ENCODE data around the gene KIF4B.

DNA sequence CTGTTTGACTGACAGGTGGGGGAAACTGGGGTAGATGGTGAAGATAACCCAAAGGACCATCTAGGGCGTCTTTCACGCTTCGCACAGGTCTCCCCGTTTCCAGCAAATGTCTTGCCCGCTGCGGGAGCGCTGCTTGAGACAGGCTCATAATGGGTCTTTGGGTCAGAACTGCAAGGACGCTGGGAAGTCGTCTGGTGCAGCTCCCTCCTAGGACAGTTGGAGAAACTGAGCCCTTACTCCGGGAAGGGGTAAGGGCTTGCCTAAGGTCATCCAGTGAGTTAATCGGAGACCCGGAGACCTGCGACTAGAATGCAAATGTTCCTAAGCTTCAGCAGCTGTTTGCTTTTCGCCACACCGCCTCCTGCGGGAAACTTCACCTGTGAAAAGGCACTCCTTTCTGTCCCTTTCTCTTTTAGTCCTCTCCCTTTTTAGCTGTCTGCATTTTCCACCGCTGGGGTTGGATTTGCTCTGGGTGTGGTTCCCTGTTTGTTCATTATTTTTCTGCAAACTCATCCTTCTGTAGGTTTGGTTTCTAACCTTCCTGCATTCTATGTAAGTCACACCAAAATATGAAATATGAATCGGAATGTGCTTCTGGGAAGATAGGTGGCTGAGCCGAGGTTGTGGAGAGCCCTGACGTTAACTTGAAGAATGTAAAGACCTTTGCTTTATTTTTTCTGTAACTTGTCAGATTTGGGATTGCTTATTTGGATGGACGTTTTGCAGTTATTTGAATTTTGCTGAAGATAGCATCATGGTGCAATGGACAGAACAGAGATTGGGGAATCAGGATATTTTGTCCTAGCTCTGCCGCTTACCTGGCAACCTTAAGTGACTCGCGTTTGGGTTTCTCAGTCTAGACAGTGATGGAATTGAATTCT is 816 bp downstream of the SLC36A1 start:
- RAMPAGE, long total RNA, result no peak
- RRBS, result 4% methylated on average over 3 of the region's 24 CpGs

- RAMPAGE, long total RNA, result no peak
- RRBS, result no CpG with 5 or more reads among the region's 8 CpGs
These were observed 1.0 kb downstream of the SPARC start for GRCh38 chr5:151685460-151686325.

DNA sequence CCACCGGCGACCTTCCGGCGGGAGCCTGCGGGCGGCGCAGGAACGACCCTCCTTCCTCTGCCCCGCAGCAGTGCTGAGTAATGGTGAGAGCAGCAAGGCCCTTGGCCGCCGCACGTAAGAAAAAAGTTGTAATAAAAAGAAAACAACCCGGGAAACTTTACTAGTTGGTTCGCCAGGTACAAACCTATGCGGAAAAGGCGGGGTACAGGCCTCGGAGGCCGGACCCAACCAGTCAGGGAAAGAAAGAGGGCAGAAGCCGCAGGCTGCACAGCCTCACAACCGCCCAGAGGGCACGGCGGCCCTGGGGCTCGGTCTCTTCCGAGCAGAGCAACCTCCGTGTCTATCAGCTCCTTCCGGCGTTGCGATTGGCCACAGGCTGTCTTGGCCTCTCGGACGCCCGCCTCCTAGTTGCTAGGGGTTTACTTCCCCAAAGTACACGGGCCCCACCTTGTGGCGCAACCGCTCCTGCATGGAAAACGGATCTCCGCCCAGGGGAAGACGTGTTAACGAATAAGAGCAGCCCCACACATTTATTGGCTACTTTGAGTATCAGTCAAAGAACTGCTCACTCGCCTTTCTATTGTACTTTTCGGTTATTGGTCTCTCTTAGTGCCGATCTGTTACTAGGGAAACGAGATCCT is 504 bp upstream of the G3BP1 start:
- RAMPAGE, long total RNA, result no peak
- RRBS, result 1% methylated on average over 6 of the region's 42 CpGs

DNA sequence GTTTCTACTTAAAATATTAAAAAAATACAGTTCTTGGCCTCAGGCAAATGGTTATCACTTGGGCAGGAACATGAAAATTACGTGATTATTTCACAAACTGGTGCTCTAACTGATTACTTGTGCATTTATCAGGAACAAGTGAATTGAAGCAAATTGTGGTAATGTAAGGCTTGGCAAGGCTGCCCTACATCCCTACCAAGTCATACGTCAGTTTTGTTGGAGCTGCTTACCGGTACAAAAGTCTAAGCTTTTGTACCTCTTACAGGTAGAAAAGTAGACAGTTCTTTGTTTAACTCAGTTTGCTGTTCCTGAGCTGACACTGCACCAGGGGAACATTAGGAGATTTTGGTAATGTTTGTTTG is 2.2 kb downstream of the G3BP1 start:
- RAMPAGE, long total RNA, result no peak
- RRBS, result no CpG with 5 or more reads among the region's 3 CpGs

GRCh38 chr5:153960564-153960933 is 78.2 kb downstream of the FAM114A2 start:
- RAMPAGE, long total RNA, result no peak
- RRBS, result no CpG with 5 or more reads among the region's 4 CpGs

DNA sequence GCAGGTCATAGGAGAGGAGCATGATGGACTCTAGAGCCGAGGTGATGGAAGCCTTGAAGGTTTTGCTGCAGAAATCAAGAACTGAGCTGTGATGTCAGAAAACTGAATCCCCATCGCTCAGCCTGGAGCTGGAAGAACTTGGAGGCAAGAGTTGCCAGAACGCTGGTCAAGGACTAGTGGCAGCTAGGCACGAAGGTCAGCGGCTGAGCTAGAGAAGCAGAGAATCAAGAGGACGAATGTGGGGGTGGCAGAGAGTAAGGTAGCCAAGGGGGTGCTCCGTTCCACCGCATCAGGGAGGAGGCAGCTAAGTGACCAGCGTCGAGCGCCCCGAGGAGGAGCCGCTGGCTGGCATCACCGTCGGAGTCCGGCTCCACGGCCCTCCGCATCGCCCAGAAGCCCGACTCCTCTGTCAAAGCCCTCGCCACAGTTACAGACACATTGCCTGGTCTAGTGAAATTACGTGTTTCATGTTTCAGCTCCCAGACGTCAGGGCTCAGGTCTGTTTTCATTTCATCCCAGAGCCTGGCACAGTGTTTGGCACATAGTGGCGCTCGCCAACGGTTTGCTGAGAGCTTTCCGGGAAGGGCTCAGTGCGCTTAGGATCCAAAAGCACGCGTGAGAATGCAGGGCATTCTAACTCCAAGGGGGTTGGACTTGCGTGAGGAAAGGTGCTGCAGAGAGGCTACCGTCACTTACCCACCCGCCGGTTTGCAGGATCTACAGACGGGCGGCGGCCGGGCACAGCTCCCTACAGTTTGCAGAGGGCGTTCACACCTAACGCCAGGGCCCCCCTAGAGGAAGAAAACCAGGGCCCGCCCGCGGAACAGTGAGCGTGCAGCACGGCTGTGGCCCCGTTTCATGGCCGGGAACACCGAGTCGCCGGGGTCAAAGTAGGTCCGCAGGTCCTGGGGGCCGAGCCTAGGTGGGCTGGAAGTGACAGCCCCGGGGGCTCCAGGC is 955 bp upstream of the GALNT10 start:
- RAMPAGE, long total RNA, result no peak
- RRBS, result 2% methylated on average over 4 of the region's 53 CpGs

- RAMPAGE, long total RNA, result no peak
- RRBS, result no CpG with 5 or more reads among the region's 4 CpGs
These were observed 106.2 kb downstream of the GALNT10 start for GRCh38 chr5:154296613-154297157.

- RAMPAGE, long total RNA, result no peak
- RRBS, result 47% methylated on average over 2 of the region's 3 CpGs
These were observed 130.3 kb upstream of the HAND1 start for GRCh38 chr5:154608353-154608692.

DNA sequence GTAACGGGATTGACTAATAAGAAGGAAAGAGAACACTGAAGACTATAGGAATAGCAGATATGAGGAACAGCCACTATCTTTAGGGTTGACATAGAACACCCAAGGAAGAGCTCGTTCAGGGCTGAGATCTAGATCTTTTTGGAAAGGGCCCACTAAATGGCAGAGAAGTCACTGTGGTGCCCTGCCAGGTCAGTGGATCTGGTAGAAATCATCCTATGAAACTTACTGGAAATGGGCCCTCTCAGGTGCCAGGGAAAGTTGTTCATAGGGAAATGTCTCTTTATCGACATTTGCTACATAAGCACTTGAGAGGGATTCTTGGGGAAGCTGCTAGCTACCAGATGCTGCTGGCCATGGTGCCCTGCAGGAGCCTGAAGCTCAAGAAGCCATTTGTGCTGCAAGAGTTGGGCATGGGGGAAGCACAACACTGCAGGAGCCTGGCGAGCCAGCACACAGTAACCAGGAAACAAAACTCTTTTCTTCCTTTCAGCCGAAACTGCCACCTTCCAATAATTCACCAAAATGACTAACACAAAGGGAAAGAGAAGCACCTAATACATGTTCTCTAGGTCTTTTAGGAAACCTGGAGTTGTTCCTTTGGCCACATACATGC is 26.4 kb upstream of the LARP1 start:
- RAMPAGE, long total RNA, result no peak
- RRBS, result no CpG with 5 or more reads among the region's 5 CpGs

GRCh38 chr5:154756706-154757603 is 1.8 kb downstream of the LARP1 start:
- RAMPAGE, long total RNA, result no peak
- RRBS, result 1% methylated on average over 23 of the region's 82 CpGs

- RAMPAGE, long total RNA, result no peak
- RRBS, result no CpG with 5 or more reads among the region's 3 CpGs
These were observed 37.3 kb downstream of the LARP1 start for GRCh38 chr5:154792471-154792859.

GRCh38 chr5:154816321-154817182 is 33.9 kb downstream of the FAXDC2 start:
- RAMPAGE, long total RNA, result no peak
- RRBS, result no CpG with 5 or more reads among the region's 5 CpGs

- RAMPAGE, long total RNA, result no peak
- RRBS, result no CpG with 5 or more reads among the region's 25 CpGs
These were observed 837 bp upstream of the CNOT8 start for GRCh38 chr5:154857648-154857931.

GRCh38 chr5:155013611-155014174 is at the start of gene KIF4B:
Gene KIF4B, plus strand, starts transcription at chr5:155013755.
- RAMPAGE, long total RNA, result no peak
- RRBS, result no CpG with 5 or more reads among the region's 29 CpGs

- RAMPAGE, long total RNA, result no peak
- RRBS, result no CpG with 5 or more reads among the region's 2 CpGs
These were observed 152.8 kb downstream of the SGCD start for GRCh38 chr5:156479671-156480233.

- RAMPAGE, long total RNA, result no peak
- RRBS, result no CpG with 5 or more reads among the region's 2 CpGs
These were observed 9.2 kb upstream of the TIMD4 start for GRCh38 chr5:156972164-156972726.

DNA sequence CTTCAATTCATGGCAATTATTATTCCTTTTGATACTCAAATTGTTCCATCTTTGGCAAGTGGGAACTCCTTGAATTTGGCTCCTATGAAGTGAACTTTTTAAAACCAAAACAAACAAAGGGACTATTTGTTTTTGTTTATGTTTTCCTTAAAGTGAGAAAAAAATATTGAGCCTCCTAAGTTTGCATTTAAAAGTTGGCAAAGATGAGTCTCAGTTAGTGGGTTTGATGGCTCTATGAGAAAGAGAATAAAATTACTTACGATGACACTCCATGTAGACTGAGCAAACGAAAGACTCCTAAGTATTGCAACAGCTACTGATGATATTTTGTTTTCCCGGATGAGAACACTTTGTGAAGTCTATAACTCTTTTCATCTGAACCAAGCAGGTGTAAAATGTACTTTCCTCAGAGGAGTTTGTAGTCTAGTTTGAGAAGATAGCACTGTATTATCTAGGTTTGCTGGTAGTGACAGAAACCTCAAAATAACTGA is 1.8 kb upstream of the ITK start:
- RAMPAGE, long total RNA, result no peak
- RRBS, result no CpG with 5 or more reads among the region's 3 CpGs

DNA sequence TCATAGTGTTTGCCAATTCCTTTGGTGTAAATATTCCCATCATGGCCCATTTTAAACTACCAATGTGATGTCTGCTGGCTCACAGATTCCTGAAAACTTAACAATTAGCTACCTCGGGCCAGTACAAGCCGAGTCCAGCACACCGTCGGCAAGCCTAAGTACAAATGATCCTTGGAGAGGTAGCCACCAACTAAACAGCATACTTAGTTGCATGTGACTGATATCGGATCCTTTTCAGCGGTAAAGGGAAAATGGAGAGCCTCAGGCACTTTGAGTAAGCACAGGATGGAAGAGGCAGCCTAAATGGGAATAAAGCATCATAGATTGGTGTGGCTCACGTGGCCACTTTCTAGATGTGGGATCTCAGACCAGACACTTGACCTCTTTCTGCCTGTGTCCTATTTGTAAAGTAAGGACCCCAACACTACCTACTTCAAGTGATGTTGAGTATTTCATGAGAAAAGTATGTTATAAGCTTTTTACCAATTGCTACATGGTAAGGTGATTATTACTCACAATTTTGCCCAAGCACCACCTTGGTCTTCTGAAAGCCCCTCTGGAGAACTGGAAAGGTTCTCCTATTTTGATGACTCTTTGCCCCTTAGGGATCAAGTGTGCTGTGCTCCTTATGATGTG is 3.7 kb downstream of the ITK start:
- RAMPAGE, long total RNA, result no peak
- RRBS, result no CpG with 5 or more reads among the region's 7 CpGs

- RAMPAGE, long total RNA, result no peak
- RRBS, result no CpG with 5 or more reads among the region's 5 CpGs
These were observed 6.6 kb downstream of the CYFIP2 start for GRCh38 chr5:157272435-157272944.

- RAMPAGE, long total RNA, result no peak
- RRBS, result no CpG with 5 or more reads among the region's 9 CpGs
These were observed 34.7 kb downstream of the CYFIP2 start for GRCh38 chr5:157300614-157301010.

Data from epithelial cell of proximal tubule (primary cell).